B cell (primary cell): Measurements from ENCODE around the gene NRP1.

- PRO-cap, result bidirectional peak, plus-strand start at chr10:33151167, minus-strand start at chr10:33151012
- CAGE, long polyA plus RNA, result no peak
Observed at GRCh38 chr10:33150786-33151409, 183.6 kb downstream of the NRP1 start.

DNA sequence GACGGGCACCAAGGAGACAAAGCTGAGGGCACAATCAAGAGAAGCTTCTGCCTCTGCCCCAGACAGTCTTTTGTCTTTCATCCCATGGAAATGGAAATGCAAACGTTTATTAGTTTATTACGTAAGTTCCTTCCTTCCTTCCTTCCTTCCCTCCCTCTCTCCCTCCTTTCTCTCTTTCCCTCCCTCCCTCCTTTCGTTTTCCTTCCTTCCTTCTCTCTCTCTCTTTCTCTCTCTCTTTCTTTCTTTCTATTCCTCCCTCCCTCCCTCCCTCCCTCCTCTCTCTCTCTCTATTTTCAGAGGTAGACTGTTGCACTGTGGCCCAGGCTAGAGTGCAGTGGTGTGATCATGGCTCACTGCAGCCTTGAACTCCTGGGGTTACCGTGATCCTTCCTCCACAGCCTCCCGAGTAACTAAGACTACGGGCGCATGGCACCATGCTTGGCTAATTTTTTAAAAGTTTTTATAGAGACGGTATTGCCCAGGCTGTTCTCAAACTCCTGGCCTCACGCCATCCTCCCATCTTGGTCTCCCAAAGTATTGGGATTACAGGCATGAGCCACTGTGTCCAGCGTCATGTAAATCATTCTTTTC, 20.6 kb downstream of the NRP1 start:
- PRO-cap, result no peak
- CAGE, long polyA plus RNA, result no peak

- PRO-cap, result no peak
- CAGE, long polyA plus RNA, result no peak
Observed at GRCh38 chr10:33334059-33334711, at the start of gene NRP1. NRP1 (minus strand) TSS chr10:33334667.

DNA sequence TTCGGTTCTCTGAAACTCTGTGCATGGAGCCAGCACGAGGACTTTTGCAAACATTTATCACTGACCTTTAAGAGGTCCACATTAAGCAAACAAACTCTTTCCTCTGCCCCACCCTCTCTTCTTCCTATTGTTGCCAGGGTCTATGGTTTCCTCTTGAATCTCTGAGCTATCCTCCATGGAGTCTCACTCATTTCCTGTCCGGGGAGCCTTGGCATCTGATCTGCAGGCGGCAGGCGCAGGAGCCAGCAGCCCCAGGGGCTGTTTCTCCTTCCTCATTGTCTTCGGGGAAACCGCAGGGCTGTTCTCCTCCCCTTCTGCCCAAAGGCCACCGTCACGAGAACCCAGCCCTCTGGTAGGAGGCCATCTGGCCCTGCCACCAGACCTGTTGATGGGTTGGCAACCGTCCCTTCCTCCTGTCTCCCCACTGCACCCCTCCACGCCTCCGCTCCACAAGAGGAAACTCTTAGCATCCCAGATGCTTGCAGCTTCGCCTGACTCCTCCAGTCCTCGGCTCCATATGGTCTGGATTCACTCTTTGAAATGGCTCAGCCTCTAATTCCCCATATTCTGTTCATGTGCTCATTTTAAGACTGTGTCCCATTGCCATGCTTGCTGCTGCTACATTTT, 327.3 kb upstream of the NRP1 start:
- PRO-cap, result no peak
- CAGE, long polyA plus RNA, result no peak

- PRO-cap, result no peak
- CAGE, long polyA plus RNA, result no peak
Observed at GRCh38 chr10:34470385-34470589, 344.8 kb downstream of the PARD3 start.

DNA sequence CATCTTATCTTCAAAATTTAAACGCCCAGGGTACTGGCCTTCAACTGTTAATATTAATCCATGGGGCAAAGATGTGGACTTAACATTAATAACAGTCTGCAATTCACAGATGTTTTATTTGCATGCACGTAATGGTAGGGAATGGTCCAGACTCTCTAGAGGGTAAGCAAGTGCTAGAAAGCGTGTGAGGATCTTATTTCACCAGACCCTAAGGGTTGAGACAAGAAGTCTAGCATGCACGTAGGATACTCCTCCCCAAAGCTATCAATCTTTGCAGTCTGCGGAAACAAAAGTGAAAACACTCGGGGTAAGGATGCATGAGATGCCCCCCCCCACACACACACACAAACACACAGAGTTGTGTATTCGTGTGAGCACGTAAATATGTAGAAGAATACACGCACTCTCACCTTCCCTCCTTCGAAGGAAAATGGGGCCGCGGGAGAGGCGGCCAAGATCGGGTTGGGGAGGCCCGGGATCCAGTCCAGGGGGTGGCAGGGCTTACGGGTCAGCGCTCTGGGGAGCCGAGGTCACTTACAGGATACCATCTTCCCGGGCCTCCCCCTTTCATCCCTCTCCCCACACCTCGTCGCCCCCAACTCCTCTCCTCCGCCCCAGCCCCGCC, 543 bp downstream of the CUL2 start:
- PRO-cap, result no peak
- CAGE, long polyA plus RNA, result no peak

GRCh38 chr10:35127363-35128018, 845 bp downstream of the CREM start:
- PRO-cap, result bidirectional peak, plus-strand start at chr10:35127691, minus-strand start at chr10:35127603; bidirectional peak, plus-strand start at chr10:35127855, minus-strand start at chr10:35127770
- CAGE, long polyA plus RNA, result no peak

- PRO-cap, result no peak
- CAGE, long polyA plus RNA, result no peak
Observed at GRCh38 chr10:35350927-35351616, 14.8 kb downstream of the CCNY start.

GRCh38 chr10:35406638-35407466, 70.5 kb downstream of the CCNY start:
- PRO-cap, result no peak
- CAGE, long polyA plus RNA, result no peak

DNA sequence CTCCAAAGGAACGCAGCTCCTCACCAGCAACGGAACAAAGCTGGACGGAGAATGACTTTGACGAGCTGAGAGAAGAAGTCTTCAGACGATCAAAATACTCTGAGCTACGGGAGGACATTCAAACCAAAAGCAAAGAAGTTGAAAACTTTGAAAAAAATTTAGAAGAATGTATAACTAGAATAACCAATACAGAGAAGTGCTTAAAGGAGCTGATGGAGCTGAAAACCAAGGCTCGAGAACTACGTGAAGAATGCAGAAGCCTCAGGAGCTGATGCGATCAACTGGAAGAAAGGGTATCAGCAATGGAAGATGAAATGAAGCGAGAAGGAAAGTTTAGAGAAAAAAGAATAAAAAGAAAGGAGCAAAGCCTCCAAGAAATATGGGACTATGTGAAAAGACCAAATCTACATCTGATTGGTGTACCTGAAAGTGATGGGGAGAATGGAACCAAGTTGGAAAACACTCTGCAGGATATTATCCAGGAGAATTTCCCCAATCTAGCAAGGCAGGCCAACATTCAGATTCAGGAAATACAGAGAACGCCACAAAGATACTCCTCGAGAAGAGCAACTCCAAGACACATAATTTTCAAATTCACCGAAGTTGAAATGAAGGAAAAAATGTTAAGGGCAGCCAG, 130.3 kb upstream of the GJD4 start:
- PRO-cap, result no peak
- CAGE, long polyA plus RNA, result no peak

DNA sequence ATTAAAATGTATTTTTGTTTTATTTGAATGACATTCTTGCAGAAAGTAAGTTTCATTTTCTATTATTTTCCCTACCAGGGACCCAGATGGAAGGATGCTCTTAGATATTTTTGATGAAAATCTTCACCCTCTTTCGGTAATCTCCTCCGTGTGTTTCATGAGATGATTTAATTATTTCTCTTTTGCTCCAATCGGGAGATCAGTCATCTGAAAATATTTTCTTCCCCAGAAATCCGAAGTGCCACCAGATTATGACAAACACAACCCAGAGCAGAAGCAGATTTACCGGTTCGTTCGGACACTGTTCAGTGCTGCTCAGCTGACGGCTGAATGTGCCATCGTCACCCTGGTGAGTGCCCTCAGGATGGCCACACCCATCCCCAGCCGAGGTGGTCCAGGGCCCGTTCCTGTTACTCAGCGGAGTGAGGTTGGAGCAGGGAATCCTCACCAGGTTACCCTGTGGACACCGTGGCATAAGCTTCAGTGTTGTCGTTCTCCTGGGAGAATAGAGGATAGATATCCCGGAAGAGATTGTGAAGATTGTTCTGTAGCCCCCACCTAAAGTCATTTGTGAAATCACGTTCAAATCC, 75.2 kb upstream of the GJD4 start:
- PRO-cap, result no peak
- CAGE, long polyA plus RNA, result no peak

GRCh38 chr10:35640518-35641592, 1.2 kb downstream of the FZD8 start:
- PRO-cap, result no peak
- CAGE, long polyA plus RNA, result no peak

DNA sequence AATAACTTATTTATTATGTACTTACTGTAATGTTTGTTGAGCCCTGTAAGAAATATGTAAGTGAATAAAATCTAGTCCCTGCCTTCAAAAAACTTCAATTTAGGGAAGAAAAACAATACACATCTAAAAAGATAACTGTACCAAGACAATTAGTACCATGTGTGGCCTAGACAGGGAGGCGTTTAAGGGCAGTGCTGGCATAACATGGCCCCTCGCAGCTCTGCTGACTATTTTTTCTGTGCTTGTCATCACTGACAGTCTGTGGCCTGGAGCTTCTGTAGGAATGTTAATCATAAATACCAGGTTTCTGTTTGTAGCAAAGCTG, 277.0 kb downstream of the ANKRD30A start:
- PRO-cap, result no peak
- CAGE, long polyA plus RNA, result no peak

- PRO-cap, result no peak
- CAGE, long polyA plus RNA, result no peak
Observed at GRCh38 chr10:37860755-37861487, 3.5 kb upstream of the ZNF248 start.

DNA sequence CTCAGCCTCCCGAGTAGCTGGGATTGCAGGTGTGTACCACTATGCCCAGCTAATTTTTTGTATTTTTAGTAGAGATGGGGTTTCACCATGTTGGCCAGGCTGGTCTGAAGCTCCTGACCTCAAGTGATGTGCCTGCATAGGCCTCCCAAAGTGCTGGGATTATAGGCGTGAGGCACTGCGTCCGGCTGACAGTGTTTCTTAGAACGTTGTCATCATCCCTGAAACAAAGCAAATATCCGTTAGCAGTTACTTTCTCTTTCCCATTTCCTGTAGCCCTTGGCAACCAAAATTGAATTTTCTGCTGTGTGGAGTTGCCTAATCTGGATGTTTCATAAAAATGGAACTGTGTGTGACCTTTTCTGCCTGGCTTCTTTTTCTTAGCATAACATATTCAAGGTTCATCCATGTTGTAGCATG, 22.4 kb downstream of the ZNF33A start:
- PRO-cap, result no peak
- CAGE, long polyA plus RNA, result no peak

DNA sequence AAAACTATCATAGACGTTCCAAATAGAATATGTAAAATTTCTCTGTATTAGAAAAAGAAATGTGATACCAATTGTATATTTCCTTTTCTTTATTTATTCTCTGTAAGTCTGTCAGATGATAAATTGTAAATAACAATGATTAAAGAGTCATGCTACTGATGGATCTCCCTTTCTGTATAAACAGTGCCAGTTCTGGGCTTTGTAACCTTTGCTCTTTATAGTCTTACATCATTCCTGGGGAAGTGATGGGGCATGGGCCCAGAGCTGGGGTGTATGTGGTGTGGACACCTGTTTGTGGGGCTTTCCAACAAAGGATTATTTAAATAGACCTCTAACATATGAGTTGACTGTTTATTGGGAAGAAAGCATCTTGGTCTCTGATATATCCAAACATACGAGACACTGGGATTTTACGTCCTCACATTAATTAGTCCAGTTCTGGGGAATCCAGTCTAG, 258.0 kb downstream of the ZNF37A start:
- PRO-cap, result no peak
- CAGE, long polyA plus RNA, result no peak

DNA sequence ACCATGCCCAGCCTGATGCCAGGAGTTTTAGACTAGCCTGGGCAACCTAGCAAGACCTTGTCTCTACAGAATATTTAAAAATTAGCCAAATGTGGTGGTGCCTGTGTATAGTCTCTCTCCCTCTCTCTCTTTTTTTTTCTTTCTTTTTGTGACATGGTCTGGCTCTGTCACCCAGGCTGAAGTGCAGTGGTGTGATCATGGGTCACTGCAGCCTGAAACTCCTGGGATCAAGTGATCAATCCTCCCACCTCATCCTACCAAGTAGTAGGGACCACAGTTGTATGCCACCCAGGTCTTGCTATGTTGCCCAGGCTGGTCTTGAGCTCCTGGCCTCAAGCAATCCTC, 340.3 kb downstream of the ZNF37A start:
- PRO-cap, result no peak
- CAGE, long polyA plus RNA, result no peak

GRCh38 chr10:42752877-42753520, 29.6 kb upstream of the BMS1 start:
- PRO-cap, result no peak
- CAGE, long polyA plus RNA, result no peak

DNA sequence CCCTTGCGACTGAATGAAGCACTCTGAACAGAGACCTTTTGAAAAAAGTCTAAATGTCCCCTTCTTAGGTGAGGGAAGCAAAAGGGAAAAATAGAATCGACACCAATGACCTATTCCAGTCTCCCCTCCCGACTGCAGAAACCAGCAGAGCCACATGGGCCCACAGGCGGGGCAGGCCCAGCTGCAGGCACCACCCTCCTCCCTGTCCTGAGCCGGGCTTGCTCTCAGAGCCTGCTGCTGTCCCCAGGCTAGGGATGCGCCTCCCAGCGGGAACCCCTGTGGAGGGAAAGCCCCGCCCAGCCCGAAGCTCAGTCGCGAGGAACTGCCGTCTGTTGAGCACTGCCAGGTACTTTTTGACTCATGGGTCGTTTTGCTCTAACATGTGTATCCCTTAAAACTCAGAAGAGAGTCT, 124.6 kb upstream of the RET start:
- PRO-cap, result no peak
- CAGE, long polyA plus RNA, result no peak

DNA sequence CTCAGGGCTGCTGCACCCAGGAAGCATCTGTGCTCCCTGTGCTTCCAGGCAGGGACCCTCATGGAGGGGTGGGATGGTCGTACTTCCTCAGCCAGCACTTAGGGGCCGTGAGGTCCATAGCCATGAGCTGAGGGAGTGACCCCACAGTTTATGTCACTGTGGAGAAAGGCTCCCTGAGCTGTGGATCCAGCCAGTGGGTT, 78.5 kb upstream of the RET start:
- PRO-cap, result unidirectional peak, minus-strand start at position 56 of the sequence
- CAGE, long polyA plus RNA, result no peak